ENCODE data around the genes OTUB1, MACROD1, BAD and RPS6KA4.

DNA sequence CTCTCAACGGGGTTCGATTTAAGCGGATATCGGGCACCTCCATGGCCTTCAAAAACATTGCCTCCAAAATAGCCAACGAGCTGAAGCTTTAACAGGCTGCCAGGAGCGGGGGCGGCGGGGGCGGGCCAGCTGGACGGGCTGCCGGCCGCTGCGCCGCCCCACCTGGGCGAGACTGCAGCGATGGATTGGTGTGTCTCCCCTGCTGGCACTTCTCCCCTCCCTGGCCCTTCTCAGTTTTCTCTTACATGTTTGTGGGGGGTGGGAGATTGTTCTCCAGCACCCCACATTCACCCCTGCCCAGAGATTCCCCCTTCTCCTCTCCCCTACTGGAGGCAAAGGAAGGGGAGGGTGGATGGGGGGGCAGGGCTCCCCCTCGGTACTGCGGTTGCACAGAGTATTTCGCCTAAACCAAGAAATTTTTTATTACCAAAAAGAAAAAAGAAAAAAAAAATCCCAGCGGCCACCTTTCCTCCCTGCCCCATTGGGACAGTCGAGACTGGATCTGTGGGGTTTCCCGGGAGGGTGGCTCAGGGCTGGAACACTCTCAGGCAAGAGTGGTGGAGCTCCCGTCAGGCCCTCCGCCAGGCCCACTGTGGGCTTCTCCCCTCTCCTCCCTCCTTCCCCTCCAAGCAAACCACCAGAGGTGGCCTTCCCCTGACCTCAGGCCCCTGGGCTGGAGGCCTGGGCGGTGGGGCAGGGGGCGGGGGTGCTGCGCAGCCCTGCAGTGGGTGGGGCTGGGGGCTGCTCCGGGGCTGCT, 7.6 kb downstream of the RCOR2 start:
- RRBS, 2 experiments = no CpG with 5 or more reads among the region's 28 CpGs

DNA sequence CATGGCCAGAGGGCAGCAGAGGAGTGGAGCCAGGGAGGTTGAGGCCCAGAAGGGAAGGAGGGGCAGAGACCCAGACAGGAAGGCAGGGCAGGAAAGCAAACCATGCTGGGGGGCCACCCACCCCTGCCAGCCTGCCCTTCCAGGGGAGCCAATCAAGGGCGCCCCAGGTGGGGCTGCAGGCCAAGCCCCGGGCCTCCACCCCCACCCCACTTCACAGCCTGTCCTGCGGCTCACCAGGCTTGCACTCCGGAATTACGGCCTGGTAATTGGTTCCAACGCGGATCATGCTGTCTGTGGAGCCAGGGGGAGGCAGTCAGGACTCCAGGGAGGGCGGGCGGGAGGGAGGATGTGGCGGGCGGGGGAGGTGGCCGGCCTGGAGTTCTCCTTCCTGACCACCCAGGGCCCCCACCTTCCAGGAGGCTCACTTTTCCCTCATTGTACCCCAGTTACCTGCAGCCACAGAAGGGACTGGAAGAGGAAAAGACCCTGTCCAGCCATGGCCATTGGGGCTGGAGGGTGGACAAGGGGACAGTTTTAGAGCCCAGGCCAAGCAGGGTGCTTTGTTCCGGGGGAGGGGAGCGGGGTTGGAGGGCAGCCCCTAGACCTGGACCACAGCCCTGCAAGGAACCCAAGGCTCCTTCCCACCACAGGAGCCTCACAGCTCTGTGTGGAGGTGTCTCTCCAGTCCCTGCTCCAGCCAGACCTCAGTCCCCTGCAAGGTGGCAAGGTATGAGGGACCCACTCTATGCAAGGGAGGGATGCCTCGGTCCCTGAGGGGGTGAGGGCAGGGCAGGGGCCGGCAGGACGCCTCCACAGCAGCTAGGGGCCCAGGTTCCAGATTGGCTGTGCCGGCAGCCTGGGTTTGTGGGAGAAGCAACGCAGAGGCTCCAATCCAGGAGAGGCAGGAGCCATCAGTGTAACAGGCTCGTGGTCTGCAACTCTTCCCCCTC, 1.4 kb downstream of the RCOR2 start:
- RRBS, 2 experiments = 69 to 75% methylated on average over 6 of the region's 20 CpGs

- RRBS, 2 experiments = 77 to 79% methylated on average over 4 to 8 of the region's 21 CpGs
Measured at GRCh38 chr11:63919912-63920617, 3.1 kb upstream of the RCOR2 start.

DNA sequence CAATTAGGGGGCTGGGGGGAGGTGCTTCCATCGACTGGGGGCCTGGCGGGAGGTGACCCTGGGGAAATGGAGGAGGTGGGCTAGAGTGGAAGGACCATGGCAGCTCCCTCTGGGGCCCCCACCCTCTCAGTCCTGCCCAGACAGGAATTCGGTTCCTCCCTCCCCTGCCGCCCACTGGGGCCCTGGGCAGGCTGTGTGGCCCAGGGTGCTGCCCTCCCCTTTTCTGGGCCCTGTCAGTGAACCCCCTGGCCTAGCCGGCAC, 3.6 kb upstream of the RCOR2 start:
- RRBS, 2 experiments = 67 to 88% methylated on average over 1 of the region's 5 CpGs

DNA sequence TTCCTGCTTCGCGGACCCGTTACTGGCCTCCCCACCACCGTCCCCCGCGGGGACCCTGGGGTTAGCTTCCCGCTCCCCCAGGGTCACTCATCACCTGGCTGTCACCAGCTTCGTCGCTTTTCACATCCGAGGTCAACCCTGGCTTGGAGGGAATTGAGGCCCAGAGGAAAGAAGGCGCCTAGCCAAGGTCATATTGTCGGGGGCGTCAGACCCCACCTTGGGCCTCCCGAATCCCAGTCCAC, 467 bp downstream of the NAA40 start:
- RRBS, 2 experiments = no CpG with 5 or more reads among the region's 14 CpGs

- RRBS, 2 experiments = no CpG with 5 or more reads among the region's 19 CpGs
Measured at GRCh38 chr11:63939590-63939934, 760 bp downstream of the NAA40 start.

DNA sequence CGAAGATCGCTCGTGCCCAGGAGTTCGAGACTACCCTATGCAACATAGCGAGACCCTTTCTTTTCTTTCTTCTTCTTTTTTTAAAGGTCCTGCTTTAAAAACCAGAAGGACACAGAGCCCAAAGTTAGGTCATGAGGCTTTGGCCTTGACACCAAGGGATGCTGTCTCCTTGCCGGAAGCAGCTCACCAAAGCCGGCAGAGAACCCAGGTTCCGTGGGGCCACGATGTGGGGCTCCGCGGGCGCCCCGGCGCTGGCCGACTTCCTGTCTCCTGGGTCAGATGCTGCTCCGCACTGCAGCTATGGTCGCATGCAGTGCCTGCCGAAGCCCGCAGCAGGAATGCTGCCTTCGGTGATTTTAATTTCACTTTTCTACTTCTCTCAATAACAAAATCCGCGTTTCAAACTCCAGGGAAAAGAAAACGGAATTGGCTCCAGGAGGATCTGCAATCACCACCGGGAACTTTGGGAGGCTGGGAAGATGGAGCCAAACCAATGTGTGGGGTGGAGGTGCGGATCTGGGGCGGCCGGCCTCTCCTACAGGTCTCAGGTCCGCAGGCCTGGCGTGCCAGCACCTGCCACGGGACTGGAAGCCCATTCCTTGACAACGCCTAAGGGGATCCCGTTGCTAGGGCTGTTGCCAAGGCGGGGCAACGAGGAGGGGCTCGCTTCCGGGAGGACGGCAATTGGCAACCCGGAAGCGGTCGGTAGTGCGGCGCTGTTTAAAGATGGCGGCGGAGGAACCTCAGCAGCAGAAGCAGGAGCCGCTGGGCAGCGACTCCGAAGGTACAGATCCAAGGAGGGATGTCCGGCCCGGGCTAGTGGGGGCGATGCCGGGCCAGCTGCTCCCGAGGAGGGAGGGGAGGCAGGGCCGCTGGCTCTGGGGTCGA, at the start of gene OTUB1:
Gene OTUB1, plus strand, starts transcription at position 708 of the 888 bp plus-strand sequence.
- RRBS, 2 experiments = 4% methylated on average over 16 of the region's 54 CpGs

- RRBS, 2 experiments = under 1 to 1% methylated on average over 19 of the region's 55 CpGs
Measured at GRCh38 chr11:63986619-63987463, 603 bp downstream of the OTUB1 start.

GRCh38 chr11:63991083-63991301, 4.8 kb downstream of the OTUB1 start:
- RRBS, 2 experiments = no CpG with 5 or more reads among the region's 5 CpGs

GRCh38 chr11:64165535-64166283, at the start of gene MACROD1:
TSS of gene MACROD1 (minus strand) at chr11:64166113.
- RRBS, 2 experiments = under 1 to 1% methylated on average over 51 to 54 of the region's 84 CpGs

DNA sequence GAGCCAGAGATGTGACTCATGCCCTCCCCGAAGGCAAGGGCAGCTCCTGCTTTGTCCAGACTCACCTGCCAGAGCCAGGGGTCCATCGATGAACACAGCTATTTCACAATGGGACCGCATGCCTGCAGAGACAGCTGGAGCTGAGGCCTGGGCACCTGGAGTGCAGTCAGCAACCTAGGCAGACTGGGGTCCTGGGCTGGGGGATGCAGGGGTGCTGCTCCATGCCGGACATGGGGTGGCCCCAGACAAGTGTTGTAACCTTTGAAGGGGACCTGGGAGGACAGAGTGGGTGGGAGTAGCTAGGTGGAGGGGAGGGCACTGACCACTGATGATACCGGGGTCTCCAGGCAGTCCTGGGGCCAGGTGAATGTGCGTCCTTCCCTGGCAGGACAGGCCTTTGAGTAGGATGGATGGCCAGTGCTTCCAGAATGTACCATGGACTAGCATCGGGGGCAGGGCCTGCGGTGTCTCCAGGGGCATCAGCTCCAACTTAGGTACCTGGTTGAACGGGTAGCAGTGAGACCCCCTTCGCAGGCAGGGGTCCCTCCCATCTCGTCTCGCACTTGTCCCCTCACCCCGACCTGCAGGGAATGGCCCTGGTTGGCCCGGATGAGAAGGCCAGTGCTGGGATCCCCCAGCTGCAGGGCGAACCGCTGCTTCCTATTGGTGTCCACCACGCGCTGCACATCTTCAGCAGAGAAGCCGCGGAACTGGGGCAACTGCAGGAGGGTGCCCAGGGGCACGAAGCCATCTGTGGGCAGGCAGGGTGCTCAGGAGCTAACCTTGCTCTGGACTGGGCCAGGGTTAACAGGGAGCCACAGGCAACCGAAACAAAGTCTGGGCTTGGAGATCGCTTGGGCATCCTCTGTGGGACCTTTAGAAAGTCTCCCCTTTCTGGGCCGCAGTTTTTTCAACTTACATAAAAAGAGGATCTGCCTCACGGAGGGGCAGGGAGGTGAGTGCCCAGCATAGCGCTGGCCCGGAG, 1.5 kb downstream of the TRPT1 start:
- RRBS, 2 experiments = 90 to 94% methylated on average over 2 of the region's 27 CpGs

DNA sequence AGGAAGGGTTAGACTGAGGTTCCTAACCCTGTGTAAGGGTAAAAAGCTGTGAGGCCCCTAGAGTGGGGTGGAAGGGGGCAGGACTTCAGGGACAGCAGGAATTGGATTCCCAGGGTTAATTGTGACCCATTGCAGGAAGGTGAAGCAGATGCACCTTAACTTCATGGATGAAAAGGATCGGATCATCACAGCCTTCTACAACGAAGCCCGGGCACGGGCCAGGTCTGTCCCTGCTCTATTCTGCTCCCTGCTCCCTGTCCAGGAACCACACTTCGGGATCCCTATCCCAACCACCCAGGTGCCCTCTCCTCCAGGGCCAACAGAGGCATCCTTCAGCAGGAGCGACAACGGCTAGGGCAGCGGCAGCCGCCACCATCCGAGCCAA, 633 bp upstream of the VEGFB start:
- RRBS, 2 experiments = no CpG with 5 or more reads among the region's 10 CpGs

- RRBS, 2 experiments = under 1 to 2% methylated on average over 5 of the region's 36 CpGs
Measured at GRCh38 chr11:64271310-64271966, 13.0 kb downstream of the BAD start.

- RRBS, 2 experiments = 1 to 3% methylated on average over 21 of the region's 31 CpGs
Measured at GRCh38 chr11:64284488-64284946, at the start of gene BAD. TSS of gene BAD (minus strand) at chr11:64284665.

DNA sequence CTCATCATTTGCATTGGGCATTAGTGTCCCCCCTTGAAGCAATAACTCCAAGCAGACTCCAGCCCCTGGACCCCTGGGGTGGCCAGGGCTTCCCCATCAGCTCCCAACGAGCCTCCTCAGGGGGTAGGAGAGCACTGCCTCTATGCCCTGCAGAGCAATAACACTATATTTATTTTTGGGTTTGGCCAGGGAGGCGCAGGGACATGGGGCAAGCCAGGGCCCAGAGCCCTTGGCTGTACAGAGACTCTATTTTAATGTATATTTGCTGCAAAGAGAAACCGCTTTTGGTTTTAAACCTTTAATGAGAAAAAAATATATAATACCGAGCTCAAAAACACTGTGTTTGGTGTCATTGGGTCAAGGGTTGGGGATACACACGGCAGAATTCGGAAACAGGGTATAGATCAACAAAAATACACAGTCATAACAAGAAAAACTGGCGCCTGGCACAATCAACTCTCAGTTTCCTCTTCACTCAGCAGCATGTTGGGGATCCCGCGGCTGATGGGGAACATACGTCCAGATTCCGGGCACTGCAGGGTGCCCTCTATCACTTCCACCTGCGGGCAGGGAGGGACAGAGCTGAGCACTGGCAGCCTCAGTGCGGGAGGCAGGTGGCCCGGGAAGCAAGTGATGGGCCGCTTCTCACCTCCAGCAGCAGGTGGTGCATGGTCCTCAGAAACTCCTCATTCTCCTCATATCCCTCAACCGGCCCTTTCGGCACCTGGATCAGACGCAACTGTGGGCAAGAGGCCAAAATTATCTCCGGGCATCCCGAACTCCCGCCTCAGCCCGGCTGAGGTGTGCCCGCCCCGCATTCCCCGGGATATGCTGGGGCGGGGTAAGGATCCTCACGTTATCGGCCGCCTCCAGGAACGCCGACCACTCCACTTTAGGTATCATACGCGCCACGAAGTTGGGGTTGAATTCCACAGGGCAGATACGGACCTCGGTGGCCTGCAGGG, 668 bp downstream of the TRMT112 start:
- RRBS, 2 experiments = 1 to 2% methylated on average over 7 of the region's 36 CpGs

DNA sequence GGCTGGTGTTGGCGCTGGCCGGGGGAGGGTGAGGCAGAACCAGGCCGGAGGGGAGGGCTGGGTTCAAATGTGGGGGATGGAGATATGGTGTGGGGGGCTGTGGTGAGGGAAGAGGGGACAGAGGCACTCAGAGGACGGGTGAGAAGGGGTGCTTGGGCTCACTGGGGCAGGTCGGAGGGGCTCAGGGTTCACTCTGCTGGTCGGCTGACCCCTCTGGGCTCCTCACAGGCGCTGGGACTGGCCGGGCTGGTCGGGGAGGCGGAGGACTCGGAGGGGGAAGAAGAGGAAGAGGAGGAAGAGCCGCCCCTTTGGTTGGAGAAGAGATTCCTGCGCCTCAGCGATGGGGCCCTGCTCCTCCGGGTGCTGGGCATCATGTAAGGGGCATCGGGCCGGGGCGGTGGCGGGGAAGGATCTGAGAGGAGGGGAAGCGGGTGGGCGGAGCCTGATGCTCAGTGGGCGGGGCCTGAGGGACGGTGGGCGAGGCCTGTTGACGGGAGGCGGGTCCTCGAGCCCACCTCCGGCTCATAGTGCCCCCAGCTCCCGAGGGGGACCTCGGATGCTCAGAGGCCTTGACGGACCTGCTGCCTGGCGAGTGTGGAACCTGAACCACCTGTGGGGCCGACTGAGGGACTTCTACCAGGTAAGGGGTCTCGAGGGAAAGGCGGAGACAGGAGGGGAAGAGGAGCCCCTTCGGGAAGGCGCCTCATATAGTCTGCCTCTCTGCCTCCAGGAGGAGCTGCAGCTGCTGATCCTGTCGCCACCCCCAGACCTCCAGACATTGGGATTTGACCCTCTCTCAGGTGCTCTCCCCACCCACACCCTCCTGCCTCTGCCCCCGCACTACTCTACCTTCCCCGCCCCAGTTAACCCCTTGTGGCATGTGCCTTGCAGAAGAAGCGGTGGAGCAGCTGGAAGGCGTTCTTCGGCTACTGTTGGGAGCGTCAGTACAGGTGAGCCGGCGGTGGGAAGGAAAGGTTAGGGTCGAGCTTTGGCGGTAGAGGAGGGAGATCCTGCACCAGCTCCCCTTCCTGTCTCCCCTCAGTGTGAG, 699 bp downstream of the CCDC88B start:
- RRBS, 2 experiments = 90 to 100% methylated on average over 3 to 7 of the region's 48 CpGs

- RRBS, 2 experiments = no CpG with 5 or more reads among the region's 22 CpGs
Measured at GRCh38 chr11:64351029-64351681, 7.8 kb upstream of the RPS6KA4 start.

GRCh38 chr11:64358576-64359449, at the start of gene RPS6KA4:
TSS of gene RPS6KA4 (plus strand) at chr11:64359162.
- RRBS, 2 experiments = 1 to 2% methylated on average over 23 to 33 of the region's 65 CpGs

GRCh38 chr11:64372262-64373413, 13.7 kb downstream of the RPS6KA4 start:
- RRBS, 2 experiments = no CpG with 5 or more reads among the region's 26 CpGs

DNA sequence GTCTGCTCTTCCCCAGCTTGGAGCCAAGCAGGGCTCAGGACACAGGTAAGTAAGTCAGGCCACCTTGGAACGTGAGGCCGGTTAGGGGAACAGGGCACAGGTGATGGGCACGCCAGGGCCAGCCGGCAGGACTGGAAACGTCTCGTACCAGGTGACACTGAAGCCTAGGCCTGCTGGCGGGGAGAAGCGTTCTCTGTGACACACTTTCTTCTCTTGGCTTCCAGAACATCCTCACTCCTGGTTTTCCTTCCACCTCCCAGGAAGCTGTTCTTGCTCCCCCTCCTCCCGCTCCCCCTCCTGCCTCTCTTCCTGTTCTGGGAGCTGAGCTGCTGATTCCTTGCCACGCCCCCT, 4.0 kb downstream of the SLC22A11 start:
- RRBS, 2 experiments = 91% methylated on average over 3 of the region's 10 CpGs

Data from LNCaP clone FGC (cell line).